Renal cortical epithelial cell (primary cell): ENCODE data around the gene CADM1.

DNA sequence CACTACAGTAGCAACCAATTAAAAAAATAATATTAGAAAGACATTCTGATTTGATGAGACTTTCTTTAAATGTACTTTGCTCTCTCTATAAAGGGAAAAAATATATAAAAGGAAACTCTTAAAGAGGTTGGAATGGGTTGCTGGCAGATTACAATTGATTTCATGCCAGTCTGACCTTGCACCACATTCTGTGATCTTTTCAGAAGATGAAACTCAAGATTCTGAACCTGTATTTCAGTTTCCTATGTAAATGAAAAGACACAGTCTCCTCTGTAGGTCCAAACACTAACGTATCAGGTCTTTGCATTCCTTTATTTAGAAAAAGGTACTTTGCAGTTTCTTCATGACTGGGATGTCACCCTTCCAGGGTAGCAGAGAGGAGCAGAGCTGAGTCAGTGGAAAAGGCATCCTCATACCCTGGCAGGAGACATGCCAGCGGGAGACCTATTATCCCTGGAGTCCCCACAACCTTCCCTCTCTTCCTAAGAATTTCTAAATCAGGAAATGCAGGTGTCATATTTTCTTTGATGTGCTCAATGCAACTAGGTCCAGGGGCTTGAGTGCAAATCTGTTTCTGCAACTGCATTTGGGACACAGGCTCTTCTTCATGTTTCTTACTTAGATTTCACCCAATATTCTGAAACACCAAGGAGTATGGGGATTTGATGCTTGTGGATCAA, 282.6 kb downstream of the CADM1 start:
- RRBS, result no CpG with 5 or more reads among the region's 2 CpGs

DNA sequence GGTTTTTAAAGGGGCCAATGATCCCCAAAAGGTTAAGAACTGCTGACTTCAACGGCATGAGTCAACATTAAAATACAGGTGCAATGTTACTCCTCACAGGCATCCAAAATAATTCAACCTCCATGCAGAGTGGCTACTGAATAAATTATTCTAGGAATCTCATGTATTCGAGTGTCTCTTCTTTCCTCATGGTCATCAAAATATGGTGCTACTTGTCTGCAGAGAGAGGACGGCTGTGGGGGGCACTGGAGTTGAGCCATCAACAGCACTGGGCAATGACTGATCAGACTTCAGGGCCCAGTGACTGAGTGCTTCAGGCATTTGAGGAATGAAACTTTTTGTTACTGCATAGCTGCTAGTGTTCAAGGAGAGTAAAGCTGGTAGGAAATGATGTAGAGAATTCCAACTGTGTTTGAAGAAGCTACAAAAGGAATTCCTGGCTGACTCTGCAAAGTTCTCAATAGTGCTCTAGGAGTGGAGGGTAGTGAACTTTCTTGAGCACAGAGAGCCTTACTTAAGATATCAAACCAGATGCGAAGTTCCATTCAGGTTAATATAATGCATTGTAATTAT, 277.7 kb downstream of the CADM1 start:
- RRBS, result no CpG with 5 or more reads among the region's 4 CpGs

GRCh38 chr11:115503820-115504540, at the start of gene CADM1:
TSS of gene CADM1 (minus strand) at chr11:115504415.
- RRBS, result 2% methylated on average over 17 of the region's 46 CpGs

- RRBS, result no CpG with 5 or more reads among the region's 1 CpG
Observed at GRCh38 chr11:115523934-115524333, 19.7 kb upstream of the CADM1 start.

GRCh38 chr11:115590273-115590796, 86.1 kb upstream of the CADM1 start:
- RRBS, result no CpG with 5 or more reads among the region's 7 CpGs

DNA sequence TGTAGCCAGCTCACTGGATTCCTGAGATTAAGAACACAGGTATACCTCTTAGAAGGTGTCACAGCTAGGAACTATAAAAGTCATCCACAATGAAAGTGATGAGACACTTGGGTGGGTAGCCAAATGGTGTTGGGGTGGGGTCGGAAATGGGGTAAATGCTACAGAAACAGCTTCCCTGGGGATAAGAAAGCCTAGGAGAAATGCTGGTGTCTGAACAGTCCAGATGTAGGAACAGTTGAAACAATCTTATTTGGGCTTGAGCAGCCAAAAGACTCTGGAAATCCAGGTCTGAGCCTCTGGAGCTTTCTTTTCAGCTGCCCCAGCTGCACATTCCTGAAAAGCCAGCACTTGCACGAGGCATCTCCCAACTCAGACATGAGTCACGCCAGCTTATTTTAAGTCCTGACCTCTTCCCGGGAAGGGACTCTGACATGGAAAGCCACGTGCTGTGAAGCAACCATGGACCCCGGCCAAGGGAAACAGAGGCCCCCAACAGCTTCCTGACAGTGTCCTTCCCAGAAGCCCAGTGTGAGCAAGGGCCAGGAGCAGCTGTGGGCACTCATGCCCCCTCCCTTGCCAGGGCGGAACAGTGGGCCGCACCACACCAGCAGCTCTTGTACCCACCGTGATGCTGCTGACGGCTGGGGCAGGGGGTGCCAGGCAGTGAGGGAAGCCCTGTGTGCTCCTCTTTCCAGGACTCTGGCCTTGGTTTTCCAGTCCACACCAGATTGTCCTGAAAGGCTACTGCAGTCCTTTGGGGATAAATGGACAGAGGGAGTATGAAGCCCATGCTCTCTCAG, 118.7 kb upstream of the CADM1 start:
- RRBS, result 6% methylated on average over 3 of the region's 10 CpGs

DNA sequence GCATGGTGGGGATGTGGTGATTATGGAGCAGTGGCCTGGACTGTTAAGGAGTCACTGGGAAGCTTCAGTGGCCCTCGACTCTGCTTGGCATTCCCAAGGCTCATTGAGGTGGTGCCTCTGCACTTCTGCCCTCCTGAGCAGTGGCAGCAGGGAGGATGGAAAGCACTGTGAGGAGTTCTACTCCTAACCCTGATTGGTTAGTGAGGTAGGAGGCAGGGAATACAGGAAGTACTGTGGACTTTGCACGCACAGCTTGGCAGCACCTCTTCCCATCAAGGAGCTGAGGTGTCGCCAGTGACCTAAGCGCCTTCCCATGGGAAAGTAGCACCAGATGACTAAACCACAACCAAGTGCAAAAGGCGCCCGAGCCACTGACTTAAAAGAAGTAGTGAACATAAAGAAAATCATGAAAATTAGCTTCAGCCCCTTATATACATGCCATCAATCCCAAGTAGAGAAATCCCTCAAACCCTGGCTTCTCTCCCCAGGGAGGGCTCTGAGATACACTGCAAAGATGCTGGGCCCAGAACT, 152.5 kb upstream of the CADM1 start:
- RRBS, result no CpG with 5 or more reads among the region's 6 CpGs

- RRBS, result no CpG with 5 or more reads among the region's 8 CpGs
Observed at GRCh38 chr11:115720387-115721023, 216.3 kb upstream of the CADM1 start.

DNA sequence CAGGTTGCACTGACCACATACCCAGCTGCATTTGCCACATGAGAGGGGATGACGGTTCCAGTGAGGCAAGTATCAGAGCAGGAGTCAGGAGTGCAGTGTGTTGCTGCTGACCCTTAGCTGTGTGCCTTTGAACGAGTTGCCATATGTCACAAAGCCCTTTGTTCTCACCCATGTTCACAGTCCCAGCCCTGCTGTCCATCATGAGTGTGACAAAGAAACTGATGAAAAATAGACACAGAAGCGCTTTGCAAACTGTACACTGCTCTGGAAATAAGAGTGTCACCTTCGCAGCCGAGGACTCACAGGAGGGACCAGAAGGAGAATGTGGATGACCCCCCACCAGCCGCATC, 568.8 kb upstream of the CADM1 start:
- RRBS, result no CpG with 5 or more reads among the region's 6 CpGs

DNA sequence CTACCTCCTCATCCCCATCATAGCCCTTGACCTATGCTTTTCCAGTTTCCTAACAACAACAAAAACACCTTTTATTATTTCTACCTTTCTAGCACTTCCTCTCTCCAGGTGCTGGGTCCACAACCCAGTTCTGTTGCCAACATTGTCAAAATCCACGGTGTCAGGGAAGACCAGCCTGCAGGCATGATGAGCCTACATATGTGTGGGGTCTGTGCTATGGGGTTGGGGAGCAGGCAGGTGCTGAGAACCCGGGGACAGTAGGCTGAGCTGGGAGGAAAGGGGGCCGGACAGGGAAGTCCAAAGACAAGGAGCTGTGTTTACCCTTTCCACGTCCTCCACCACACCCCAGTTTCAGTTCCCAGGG, 716 bp upstream of the ZPR1 start:
- RRBS, result no CpG with 5 or more reads among the region's 4 CpGs

DNA sequence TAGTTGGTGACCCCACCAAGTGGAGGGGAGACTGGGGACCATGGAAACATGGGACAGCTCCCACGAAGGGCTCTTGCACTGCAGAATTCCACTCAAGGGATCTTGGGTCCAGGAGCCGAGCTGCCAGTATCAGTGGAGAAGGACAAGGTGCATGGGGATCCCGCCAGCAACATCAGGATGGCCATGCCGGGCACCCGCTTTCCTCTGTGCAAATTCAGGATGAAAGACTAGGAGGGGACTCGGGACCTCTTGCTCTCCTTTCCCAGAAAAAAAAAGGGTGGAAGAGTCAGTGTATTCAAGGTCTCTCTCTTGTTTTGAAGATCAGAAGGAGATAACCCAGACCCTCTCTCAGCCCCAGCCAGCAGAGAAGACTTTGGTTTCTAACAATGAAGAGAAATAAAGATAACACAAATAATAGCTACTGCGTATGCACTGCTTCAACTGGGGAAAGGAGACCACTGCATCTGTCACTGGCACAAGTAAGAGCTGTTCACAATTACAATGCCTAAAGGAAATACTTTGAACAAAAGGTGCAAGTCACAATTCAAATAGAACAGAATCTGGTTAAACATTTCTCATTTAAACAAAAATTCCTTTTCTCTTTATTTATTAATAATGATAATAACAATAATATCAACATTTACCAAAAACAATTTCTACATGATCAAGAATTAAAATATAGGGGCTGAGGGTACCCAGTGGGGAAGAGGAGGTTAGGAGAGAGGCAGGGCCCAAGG, 6.5 kb upstream of the APOA1 start:
- RRBS, result no CpG with 5 or more reads among the region's 7 CpGs

GRCh38 chr11:116849931-116850874, 12.8 kb upstream of the APOA1 start:
- RRBS, result no CpG with 5 or more reads among the region's 6 CpGs

GRCh38 chr11:116894936-116895637, 57.7 kb upstream of the APOA1 start:
- RRBS, result no CpG with 5 or more reads among the region's 9 CpGs

DNA sequence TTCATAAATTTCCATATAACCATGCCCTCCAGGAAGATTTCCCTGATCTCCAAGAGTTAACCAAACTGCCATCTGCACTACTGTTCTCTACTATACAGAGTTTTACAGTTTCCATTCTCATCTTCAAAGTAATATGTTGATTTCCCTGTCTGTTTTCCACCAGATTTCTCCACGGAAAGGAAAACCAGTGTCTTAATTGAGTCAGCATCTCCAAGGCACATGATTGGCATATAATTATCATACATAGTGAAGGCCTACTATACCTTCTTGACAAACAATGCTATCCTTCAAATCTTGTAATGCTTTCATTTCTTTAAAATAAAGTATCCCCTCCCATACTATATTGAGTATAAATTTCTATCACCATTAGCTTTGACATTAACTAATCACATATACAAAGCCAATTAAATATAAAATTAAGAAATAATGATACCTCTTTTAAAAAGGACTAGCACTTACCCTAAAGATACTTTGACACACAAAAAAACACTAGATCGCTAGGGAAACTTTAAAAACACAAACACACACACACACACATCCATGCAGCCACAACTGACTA, 115.2 kb upstream of the APOA1 start:
- RRBS, result no CpG with 5 or more reads among the region's 2 CpGs

DNA sequence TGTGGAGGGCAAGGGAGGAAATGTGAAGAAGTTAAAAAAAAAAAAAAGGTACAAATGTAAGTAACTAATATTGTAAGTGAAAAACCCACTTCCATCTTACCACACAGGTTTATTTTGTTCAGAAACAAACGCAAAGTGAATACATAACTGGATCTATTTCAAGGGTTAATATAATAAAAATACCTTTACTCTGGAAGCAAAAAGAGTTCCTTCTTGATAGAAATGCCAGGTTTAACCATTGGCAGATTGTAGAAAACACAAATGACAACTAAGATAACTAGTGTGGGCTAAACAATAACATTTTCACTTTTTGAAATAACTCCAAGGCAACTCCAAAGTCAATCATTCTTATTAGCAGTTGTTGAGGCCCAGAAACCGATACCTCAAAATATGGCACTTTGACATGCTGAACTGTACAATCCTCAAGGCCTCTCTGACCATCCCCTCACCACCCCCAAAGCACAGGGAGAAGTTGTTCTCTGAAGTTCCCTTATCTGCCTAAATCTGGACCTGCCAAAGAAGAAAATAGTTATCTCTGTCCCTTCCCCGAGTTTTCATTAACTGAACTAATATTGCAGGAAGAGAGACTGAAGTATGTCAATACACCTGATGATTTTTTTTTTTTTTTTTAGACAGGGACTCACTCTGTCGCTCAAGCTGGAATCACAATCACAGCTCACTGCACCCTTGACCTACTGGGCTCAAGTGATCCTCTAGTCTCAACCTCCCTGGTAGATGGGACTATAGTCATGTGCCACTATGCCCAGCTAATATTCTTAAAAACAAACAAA, 75.2 kb downstream of the SIK3 start:
- RRBS, result no CpG with 5 or more reads among the region's 4 CpGs

DNA sequence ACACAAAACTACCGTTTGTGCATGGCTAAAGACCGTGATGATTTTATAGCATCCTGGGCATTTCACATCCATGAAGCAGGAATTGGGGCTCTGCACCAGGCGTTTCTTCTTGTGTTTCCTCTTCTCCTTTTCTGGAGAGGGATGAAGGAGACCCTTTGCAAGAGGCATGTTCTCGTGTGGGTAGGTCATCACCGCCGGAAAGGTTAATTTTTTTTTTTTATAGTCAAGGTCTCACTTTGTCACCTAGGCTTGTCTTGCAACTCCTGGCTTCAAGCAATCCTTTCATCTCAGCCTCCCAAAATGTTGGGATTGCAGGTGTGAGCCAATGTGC, 62.4 kb downstream of the SIK3 start:
- RRBS, result no CpG with 5 or more reads among the region's 6 CpGs

DNA sequence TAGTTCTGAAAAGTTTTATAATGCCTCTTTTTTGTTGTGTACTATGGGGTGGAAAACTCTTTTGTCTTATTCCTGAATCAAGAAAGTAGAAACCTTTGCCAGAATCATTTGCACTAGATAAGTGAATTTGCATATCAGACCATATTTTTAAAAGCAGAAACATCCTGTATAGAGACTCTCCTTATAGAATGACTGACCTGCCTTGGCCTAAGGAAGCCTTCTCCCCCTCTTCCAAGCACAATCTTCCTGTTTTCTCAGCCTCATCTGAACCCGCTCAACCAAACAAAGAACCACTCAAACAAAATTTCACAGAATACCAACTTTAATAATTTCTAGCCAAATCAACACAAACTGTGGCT, 60.3 kb downstream of the SIK3 start:
- RRBS, result no CpG with 5 or more reads among the region's 1 CpG

DNA sequence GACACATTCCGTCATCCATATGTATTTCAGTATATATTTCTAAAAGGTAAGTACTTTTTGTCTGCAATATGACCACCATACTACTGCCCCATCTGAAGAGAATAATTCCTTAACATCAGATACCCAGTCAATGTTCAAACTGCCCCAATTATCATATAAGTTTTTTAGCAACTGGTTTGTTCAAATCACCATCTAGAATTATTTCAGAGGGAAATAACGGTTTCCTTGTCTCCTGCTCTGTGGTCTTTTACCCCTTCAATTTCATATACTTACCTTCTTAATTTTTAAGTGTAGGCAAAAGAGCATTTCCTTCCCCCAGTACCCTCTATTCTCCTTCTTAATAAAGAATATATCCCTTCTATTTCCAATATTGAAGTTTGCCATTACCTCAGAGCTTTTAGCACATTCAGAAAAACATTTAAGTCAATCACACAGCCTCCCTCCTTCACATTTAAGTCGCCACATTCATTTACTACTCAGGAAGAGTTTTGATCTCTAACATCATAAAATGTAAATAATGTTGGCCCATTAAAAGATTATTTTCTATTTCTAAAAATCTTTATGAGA, 28.8 kb downstream of the SIK3 start:
- RRBS, result no CpG with 5 or more reads among the region's 3 CpGs

DNA sequence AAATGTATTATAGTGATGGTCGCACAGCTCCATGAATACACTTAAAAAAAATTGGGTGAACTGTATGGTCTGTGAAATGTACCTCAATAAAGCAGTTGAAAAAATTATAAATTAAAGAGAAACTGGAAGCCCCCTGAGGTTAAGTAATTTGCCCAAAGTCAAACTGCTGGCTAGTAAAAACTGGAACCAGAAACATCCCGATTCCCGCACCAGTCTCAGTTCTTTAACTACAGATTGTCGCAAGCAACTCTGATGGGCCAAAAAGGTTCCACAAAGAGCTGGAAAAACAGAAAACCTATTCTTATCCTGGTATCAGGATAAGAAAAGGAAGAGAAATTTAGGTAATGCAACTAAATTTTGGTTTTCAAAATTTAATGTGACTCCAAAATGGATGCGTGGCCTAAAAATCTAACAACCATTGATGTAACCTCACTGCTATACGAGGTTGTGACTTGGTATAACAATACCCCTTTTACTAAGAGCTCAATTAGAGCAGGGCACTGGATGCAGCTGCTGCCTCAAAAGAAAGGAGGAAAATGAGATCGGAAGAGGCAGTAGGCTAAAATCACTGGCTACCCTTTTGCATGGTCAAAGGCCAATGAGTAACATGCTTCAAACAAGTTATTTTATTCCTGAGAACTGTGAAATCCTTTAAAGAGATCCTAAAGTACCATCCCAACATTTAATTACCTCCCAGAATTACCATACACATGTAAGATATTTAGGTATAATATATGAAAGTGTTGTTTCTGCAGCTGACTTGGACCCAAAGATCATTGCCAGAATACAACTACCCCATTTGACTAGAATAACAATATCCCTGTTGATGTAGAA, 15.3 kb downstream of the SIK3 start:
- RRBS, result no CpG with 5 or more reads among the region's 7 CpGs

GRCh38 chr11:117092859-117093606, 5.2 kb downstream of the SIK3 start:
- RRBS, result no CpG with 5 or more reads among the region's 6 CpGs